Cytotoxic T cell (primary cell): ENCODE results near the genes RAB3IP and PTPRR.

- PRO-cap, 2 experiments, result no peak in any of the 2 experiments
Observed at GRCh38 chr12:68823790-68824788, 16.1 kb downstream of the MDM2 start.

GRCh38 chr12:68977234-68977722, 44.3 kb upstream of the CPM start:
- PRO-cap, 2 experiments, result no peak in any of the 2 experiments

DNA sequence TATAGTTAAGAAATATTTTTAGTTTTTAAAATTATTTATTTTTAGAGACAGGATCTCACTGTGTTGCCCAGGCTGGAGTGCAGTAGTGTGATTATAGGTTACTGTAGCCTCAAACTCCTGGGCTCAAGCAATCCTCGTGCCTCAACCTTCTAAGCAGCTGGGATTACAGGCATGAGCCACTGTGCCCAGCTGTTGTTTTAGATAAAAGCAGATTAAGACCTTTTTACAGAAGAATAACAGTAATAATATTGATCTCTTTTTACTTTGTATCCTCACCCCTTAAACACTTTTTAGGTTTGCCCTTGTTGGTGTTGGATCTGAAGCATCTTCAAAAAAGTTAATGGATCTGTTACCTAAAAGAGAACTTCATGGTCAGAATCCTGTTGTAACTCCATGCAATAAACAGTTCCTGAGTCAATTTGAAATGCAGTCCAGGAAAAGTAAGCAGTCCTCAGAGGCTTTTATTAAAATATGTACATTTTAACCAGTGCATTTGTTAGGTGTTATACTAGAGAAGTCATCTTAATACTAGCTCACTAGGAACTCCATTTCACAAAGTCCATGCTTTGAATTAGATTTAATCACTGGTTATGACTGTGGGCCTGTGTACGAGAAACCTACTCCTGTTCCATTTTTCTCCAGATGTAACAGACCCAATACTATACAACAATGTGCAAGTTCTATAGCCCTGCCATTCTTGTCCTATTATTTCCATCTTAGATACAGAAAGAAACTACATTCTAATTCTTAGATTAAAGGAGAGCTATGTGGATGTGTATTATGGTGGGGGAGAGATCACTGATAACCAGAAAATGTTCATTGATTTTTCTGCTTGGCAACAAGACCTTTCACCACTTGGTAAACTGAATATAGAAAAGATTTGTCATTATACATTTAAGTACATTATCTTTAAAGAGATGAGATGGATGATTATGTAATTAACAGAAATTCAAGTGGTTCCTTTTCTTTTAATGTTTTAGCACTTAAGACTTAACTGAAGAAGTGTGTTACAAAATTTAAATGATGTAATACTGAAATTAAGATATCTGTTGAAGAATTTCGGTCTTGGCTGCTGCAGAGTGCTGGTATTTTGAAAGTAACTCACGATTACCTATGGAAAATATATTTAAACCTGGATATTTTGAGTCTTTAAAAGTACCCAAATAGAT, 17.4 kb downstream of the CPSF6 start:
- PRO-cap, 2 experiments, result peak in 1 of 2 experiments; most common plus-strand start position 147 of the sequence (in 1)

DNA sequence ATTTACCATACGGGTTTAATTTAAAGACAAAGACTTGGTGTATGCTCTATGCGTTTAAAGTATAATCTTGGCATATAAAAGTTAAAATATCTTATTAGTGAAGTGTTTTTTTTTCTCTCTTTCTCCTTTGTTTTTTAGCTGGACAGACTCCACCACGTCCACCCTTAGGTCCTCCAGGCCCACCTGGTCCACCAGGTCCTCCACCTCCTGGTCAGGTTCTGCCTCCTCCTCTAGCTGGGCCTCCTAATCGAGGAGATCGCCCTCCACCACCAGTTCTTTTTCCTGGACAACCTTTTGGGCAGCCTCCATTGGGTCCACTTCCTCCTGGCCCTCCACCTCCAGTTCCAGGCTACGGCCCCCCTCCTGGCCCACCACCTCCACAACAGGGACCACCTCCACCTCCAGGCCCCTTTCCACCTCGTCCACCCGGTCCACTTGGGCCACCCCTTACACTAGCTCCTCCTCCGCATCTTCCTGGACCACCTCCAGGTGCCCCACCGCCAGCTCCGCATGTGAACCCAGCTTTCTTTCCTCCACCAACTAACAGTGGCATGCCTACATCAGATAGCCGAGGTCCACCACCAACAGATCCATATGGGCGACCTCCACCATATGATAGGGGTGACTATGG, 19.2 kb downstream of the CPSF6 start:
- PRO-cap, 2 experiments, result no peak in any of the 2 experiments

GRCh38 chr12:69262973-69263499, 23.7 kb downstream of the CPSF6 start:
- PRO-cap, 2 experiments, result no peak in any of the 2 experiments

DNA sequence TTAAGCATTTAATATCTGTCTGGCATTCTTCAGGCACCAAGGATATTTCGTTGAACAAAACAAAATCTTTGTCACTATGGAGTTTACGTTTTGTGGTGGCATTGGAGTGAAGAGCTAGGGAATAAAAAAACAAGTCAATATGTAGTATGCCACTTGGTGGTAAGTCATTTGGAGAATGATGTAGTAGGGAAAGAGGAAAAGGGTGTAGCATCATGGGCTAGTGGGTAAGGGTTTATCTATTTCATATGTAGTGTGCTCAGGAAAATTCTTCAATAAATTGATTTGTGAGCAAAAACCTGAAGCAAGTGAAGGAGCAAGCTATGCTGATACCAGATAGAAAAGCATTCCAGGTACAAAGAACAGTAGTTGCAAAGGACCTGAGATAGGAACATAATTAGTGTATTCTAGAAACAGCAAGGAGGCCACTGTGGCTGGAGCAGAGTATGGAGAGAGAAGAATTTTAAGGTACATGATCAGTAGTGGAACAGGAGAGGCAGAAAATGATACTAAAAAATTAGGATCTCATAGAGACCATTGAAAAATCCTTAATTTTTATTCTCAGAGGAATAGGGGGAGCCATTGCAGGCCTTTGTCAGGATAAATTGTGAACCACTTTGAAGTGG, 41.8 kb upstream of the CCT2 start:
- PRO-cap, 2 experiments, result no peak in any of the 2 experiments

GRCh38 chr12:69610193-69610392, 614 bp downstream of the LRRC10 start:
- PRO-cap, 2 experiments, result no peak in any of the 2 experiments

DNA sequence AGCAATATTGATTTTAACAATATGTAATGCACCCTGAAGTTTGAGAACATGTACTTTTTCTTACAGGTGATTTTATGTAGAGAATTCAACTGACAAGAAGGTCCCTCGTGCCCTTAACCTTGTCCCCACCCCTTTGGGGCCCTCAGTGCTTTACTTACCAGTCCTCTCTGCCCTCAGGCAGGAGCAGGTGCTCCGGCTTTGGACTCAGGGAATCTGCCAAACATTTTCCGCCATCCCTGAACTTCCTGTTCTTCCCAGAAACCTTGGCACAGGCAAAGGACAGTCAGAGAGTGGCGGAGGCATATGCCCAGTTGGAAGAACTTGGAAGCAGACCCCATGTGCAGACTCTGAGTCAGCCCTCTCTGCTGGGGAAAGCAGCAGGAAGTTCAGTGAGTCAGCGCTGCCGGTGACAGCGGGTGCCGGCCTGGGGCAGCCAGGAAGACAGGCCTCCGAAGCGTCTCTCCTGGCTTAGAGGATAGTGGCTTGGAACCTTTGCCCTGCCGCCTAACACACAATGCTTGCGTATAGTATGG, 10.1 kb downstream of the BEST3 start:
- PRO-cap, 2 experiments, result no peak in any of the 2 experiments

GRCh38 chr12:69738827-69739655, at the start of gene RAB3IP:
RAB3IP (plus strand) TSS chr12:69738860.
- PRO-cap, 2 experiments, result peak in 2 of 2 experiments; most common plus-strand start chr12:69739109 (in 2); most common minus-strand start chr12:69738988 (in 1)

DNA sequence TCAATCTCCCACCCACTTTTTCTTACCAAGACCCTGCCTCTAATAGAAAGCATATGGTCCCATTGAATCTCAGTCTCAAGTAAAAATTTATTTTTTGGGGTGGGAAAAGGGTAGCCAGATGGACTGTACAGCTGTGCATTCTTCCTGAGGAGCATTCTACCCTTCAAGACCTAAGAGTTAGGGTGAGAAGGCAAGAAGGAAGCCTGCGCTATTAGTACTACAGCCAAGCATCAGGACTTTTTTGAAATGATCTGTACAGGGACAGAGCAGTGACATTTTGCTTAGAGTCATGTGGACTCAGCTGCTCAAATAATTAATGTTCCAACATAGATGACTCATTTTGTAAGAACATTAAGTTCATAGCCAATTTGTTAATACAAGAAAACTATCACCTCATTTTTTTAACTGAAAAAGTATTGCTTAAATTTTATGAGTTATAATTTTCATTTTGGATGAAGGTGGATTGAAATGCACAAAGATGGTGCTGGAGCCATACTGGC, 92.5 kb downstream of the KCNMB4 start:
- PRO-cap, 2 experiments, result no peak in any of the 2 experiments

- PRO-cap, 2 experiments, result no peak in any of the 2 experiments
Observed at GRCh38 chr12:70535678-70536459, 101.4 kb downstream of the PTPRB start.

DNA sequence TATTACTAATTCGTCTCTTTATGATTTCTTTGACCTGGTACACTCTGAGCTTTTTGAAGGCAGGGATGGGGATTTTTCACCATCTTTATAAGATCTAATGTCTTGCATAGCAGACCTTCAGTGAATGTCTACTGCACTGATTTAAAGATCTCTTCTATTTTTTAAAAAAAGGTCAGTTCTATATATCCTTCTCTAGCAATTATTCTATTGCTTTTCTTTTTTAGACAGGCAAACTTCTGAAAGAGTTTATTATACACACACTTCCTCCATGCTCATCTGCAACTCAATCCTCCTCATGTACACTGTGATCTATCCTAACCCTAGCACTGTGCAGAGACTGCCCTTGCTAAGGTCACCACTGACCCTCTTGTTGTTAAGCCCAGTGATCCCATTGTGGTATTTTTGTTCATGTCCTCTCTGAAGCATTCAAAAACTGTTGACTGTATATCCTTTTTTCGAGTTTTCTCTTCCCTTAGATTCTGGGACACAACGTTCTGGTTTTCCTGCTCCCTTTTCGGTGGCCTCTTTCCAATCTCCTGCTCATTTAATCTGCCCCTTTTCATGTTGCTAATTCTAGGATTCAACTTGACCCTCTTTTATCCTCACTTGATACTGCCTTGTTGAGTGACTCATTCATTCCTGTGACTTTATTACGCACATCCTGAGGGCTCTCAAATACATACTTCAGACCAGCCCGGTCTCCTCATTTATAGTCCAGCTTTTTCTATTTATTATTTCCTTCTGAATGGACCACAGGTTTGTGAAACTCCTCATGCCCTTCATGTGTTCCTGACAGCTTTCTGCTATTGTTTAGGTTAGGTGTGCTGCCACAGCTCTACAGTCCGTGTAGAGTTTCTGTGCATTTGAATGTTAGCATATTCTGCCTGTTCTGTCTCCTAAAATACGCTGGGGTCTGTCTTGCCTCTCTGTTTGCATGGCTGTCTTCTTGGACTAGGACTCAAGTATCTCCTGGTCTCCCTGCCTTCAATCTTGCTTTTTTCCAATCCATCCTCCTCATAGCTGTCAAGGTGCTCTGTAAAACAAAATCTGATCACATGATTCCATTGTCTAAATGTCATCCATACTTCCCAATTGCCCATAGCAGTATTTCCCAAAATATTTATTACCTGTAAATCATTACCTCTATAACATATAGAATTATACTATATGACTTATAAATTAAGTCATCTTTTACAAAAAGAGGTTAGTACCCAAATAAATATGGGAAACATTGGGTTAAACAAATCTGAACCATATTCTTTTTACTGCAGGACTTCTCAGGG, 54.1 kb upstream of the PTPRB start:
- PRO-cap, 2 experiments, result no peak in any of the 2 experiments

DNA sequence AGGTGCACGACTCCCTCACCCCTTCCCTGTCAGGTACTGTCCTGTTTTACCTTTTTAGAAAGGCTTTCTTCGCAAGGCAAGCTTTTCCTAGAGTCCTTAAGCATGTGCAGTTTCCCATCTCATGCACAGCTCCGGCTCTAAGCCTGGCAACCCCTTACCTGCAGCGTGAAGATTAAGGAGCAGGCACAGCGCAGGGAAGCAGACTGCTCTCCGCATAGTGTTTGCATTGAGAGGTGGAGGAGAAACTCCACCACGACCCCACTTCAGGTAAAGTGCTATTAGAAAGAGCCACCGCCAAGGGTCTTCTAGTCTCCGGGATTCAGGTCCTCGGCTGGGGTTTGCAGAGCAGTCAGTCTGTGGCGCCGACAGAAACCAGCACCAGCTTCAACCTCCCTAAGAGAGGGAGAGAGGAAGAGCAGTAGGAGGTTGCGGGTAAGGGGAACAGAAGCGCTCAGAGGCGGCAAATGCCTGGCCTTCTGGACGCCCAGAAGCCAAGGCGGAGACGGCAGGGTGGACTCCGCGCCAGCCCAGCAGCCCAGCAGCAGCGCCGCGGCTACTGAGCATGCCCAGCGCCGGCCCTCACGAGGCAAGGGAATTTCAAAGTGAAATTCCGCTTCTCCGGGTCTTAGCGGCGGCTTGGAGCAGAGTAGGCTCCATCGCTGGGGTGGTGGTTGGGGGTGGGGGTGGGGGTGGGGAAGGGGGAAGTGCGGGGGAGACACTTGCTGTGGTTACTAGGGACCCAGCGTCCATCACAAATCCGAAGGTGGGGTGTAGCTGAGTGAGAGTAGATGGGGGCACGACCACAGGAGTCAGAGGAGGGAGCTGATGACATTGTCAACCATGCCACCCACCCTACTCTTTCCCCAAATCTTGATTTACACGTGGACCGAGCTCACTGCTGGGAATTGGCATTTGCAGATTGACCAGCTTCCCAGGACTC, at the start of gene PTPRR:
PTPRR (minus strand) TSS at position 564 of the 940 bp plus-strand sequence.
- PRO-cap, 2 experiments, result no peak in any of the 2 experiments

DNA sequence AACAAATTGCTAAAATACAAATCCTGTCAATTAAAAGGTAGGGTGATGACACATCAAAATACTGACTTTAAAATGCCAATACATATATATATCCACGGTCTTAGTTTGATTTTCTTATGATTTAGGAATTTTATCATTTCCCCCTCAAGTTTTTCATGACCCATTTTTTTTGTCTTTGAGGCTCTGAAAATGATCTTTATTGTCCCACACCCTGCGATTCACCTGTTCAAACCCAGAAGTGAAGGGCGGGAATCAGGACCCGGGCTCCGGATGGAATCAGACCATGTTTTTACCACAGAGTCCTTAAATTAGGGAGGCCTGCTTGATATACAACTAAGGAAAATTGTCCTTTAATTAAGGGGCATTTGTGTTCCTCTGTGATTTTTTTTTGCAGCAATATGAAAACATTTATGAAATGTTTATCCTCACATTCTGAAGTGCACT, 794 bp downstream of the TSPAN8 start:
- PRO-cap, 2 experiments, result no peak in any of the 2 experiments

- PRO-cap, 2 experiments, result no peak in any of the 2 experiments
Observed at GRCh38 chr12:71469283-71469731, 29.7 kb downstream of the LGR5 start.

- PRO-cap, 2 experiments, result no peak in any of the 2 experiments
Observed at GRCh38 chr12:71530495-71530962, 90.9 kb downstream of the LGR5 start.

- PRO-cap, 2 experiments, result peak in 2 of 2 experiments; most common plus-strand start chr12:71663413 (in 2); most common minus-strand start chr12:71662822 (in 2)
Observed at GRCh38 chr12:71662759-71663691, 623 bp downstream of the ZFC3H1 start.

- PRO-cap, 2 experiments, result no peak in any of the 2 experiments
Observed at GRCh38 chr12:72076348-72076613, 137.6 kb downstream of the TPH2 start.

DNA sequence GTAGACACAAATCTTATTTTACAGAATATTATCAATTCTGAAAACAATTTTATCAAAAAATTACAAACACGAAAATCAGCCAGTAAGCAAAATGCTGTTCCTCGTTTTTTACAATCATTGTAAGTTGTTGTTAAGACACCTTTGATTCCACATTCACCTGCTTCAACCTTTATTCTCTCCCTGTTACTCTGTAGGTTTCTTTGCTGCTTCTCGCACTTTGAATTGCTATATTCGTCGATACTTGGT, 857.3 kb downstream of the TRHDE start:
- PRO-cap, 2 experiments, result no peak in any of the 2 experiments

- PRO-cap, 2 experiments, result no peak in any of the 2 experiments
Observed at GRCh38 chr12:73341560-73341812, 1069.3 kb downstream of the TRHDE start.